Renal cortical epithelial cell (primary cell): ENCODE measurements around a stretch of chr1.

GRCh38 chr1:10095246-10095824 lies 62.6 kb downstream of the UBE4B start:
- RRBS: no CpG with 5 or more reads among the region's 9 CpGs

- RRBS: no CpG with 5 or more reads among the region's 8 CpGs
These were observed 59.1 kb upstream of the PGD start for GRCh38 chr1:10339728-10340249.

- RRBS: no CpG with 5 or more reads among the region's 32 CpGs
These were observed 128.3 kb downstream of the CASZ1 start for GRCh38 chr1:10668010-10668770.

- RRBS: 39% methylated on average over 12 of the region's 21 CpGs
These were observed 118.2 kb downstream of the CASZ1 start for GRCh38 chr1:10678226-10678709.

GRCh38 chr1:10694239-10694612 lies 102.2 kb downstream of the CASZ1 start:
- RRBS: under 1% methylated on average over 25 of the region's 48 CpGs

DNA sequence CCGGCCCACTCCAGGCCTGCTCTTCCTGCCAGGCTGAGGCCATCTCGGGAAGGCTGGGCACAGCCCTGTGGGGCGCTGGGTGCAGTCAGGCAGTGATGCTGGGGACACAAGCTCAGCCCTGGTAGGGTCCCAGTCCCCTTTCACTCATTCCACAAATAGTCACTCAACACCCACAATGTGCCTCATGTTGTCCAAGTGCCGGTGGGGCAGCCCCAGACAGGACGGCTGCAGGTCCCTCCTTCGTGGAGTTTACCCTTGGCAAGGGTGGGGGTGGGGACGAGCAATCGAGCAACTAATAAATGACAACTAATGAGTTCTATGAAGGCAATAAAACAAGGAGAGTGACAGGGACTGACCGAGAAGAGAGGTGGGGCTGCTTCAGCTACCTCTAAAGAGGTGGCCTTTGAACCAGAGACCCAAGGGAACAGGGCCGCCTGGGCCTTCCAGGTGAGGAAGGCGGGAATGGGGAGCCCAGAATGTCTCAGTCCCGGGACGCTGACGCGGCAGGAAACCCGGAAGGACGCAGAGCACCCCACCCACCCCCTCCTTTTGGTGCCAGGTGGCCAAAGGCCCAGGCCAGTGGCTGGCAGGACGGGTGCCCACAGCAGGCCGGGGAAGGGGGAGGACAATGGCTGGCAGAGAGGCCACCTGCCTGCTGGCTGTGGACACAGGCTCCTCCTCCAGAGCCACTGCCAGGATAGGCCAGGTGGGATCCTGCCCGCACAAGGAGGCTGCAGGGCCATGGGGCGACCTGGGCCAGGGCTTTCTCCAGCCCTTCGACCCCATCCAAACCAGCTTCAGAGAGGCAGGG lies 58.4 kb downstream of the CASZ1 start:
- RRBS: 18% methylated on average over 2 of the region's 22 CpGs

GRCh38 chr1:10760616-10761197 lies 35.7 kb downstream of the CASZ1 start:
- RRBS: no CpG with 5 or more reads among the region's 14 CpGs

GRCh38 chr1:10781160-10781660 lies 15.2 kb downstream of the CASZ1 start:
- RRBS: no CpG with 5 or more reads among the region's 12 CpGs

GRCh38 chr1:10837421-10837714 lies 40.9 kb upstream of the CASZ1 start:
- RRBS: no CpG with 5 or more reads among the region's 7 CpGs

DNA sequence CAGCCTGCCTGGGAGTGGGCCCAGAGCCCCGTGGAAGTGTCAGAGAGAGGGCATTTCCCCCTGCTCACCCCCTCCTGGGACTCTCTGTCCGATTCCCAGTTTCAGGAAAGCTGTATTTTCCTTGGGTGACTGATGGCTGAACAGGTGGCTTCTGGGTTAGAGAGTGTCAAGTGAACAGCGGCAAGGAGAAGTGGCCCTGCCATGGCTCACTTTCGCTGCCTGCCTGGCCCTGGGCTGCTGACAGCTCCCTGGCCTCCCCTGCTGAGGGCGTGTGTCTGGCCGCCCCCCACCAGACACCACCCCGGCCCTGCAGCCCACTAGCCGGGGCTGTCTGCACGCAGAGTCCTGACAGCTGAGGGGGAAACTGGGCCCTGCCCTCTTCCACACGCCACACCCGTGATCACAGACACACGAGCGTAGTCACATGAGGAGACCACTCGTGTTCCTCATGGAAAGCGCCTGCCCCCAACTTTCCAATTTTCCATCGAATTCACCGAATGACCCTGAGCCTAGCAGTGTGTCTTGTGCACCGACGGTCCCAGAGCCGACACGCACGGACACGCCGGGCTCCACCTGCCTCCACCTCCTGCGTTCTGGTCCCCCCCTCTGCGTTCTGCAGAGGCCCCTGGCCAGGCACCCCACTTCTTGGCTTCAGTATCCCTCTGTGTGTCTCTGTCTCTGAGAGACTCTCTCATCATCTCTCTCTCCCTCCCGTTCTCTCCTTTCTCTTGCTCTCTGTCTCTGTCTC lies 60.6 kb upstream of the CASZ1 start:
- RRBS: no CpG with 5 or more reads among the region's 27 CpGs

- RRBS: no CpG with 5 or more reads among the region's 26 CpGs
These were observed 20.9 kb downstream of the C1orf127 start for GRCh38 chr1:10960835-10961512.

GRCh38 chr1:10979314-10980025 lies 2.4 kb downstream of the C1orf127 start:
- RRBS: no CpG with 5 or more reads among the region's 17 CpGs

GRCh38 chr1:11031470-11031972 lies 15.5 kb downstream of the MASP2 start:
- RRBS: no CpG with 5 or more reads among the region's 7 CpGs

DNA sequence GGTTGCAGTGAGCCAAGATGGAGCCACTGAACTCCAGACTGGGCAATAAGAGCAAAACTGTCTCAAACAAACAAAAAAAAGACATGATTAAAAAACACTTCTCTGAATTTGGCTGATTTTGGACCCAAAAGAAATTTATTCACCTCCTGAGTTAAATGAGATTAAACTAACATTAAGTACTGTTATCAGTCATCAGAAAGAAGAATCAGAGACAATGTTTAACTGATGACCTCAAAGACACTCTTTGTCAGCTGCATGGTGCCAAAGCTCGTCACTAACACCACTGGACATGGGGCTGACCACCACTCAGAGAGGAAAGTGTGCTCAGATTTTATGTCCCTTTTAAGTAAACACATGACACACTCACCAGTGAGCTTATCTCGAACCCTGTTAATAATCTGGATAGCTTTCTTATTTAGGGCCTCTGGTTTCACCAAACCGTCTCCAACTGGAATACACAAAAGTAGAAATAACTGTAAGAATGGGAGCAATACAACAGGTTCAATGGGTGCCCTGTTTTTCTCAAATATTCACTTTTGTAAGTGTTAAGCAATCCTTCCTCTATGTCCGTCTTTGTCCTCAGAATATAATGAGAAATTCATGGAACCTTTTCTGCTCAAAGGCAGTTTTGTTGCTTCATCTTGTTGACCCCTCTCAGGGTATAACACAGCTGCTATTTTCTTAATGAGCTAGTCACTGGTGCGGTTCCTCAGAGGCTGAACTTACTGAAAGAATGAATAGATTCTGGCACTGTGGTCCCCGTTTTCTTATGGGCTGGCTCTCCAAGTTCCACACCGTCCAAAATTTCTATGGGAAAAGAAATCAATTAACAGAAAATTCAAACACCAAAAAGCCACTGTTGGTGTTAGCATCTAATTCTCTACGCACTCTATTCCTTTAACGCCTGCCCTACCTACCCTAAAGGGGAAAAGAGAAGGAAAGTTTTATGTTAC lies 9.5 kb upstream of the EXOSC10 start:
- RRBS: no CpG with 5 or more reads among the region's 9 CpGs

- RRBS: no CpG with 5 or more reads among the region's 10 CpGs
These were observed 44.5 kb upstream of the ANGPTL7 start for GRCh38 chr1:11144615-11145140.

- RRBS: 2% methylated on average over 7 of the region's 19 CpGs
These were observed 322 bp upstream of the MTOR start for GRCh38 chr1:11262746-11262999.

- RRBS: no CpG with 5 or more reads among the region's 2 CpGs
These were observed 26.0 kb downstream of the DISP3 start for GRCh38 chr1:11504952-11505344.

DNA sequence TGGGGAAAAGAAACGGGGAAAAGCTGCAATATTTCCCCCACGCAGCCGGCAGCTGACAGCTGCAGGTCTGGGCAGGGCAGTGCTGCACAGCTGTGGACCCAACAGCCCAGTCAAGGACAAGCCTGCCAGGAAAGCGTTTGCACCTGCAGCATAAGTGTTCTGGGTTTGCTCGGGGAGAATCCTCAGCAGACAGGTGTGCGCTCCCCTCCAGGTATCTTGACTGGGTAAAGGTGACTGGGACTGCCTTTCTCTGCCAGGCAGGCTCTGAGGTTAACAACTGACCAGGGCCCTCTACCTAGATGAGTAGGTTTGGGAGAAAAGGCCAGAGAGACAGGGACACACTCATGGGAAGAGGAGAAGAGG lies 53.3 kb downstream of the FBXO2 start:
- RRBS: no CpG with 5 or more reads among the region's 6 CpGs

DNA sequence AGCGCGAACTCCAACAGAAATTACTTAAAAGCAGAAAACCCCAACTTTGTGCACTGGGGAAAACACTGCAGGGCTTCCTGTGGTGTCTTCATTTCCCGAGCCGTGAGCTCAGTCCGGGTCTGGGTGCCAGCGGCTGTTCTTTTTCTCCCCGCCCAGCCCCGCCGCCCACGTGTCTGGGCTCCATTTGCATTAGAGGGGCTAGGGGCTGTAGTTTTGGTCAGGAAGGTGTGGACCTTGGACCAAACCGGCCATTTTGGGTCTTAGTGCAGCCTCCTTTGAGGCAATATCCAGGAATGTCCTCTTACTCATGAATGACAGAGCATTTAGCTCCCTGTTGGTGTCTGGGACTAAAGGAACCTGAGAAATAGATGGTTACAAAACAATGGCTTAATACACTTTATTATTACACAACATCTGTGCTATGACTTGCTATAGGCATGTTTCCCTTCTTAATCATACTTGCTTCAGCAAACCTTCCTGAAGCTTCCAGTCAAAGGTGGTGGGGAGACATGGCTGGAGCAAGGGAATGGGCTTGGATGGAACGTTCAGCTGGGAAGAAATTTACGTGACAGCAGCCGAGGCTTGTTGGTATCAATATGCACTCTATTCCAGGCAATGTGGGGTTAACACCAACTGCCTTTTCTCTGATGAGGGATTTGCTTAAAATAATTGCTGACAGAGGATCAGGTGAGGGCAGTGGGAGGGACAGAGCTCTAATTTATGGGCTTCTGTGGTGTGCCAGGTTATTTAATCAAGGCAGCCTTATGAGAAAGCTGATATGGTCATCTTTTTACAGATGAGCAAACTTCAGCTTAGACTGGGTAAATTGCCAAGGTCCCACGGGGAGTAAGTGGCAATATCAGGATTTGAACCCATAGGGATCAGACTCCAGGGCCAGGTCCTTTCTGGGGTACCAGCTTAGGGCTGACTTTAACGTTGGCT lies 1.1 kb downstream of the AGTRAP start:
- RRBS: no CpG with 5 or more reads among the region's 16 CpGs

DNA sequence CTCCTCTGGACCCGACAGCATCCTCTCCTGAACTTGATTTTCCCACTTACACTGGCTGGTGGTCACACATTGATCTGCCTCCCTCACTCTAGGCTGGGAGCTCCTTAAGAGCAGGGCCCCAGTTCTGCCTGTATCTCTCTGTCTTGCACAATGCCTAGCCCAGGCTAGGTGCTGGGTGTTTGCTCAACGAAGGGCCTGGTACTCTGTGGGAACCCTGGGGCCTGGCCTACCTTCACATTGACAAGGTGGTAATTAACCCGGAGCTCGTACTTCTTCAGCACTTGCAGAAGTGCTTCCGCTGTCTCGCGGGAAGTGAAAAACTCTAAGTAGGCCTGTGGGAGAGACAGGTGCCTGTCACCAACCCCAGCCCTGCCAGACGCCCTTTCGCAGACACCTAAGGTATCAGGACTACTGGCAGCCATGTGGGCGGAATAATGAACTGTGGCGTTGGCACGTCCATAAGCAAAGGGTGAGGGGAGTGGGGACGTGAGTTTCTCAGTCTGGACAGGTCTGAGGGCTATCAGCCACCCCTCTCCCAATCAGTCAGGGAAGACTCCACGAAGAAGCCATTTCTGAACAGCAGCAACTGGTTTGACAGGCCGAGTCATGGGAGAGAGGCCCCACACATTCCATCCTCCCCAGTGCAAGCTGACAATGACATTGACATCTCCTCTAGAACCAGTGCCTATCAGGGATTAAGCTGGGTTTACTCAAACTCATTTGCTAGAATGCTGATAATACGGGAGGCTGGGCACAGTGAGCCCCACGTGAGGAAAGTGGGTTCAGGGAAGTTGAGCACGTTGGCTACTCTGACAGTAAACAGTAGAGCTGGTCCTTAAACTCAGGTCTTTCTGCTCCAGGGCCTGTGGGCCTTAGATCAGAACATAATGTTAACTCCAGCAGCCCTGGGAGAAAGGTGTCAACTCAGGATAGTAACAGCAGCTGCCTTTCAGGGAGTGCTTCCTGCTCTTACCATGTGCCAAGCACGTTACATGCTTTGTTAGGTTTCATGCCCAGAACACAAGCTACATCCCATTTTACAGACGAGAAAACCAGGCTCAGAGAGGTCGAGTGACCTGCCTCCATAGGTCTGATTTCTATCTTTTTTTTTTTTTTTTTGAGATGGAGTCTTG lies 13.3 kb downstream of the MTHFR start:
- RRBS: no CpG with 5 or more reads among the region's 21 CpGs